Sciatic nerve (tissue), 1 donor: Measurements from ENCODE around the genes MAGEE2, CPXCR1 and PABPC5.

DNA sequence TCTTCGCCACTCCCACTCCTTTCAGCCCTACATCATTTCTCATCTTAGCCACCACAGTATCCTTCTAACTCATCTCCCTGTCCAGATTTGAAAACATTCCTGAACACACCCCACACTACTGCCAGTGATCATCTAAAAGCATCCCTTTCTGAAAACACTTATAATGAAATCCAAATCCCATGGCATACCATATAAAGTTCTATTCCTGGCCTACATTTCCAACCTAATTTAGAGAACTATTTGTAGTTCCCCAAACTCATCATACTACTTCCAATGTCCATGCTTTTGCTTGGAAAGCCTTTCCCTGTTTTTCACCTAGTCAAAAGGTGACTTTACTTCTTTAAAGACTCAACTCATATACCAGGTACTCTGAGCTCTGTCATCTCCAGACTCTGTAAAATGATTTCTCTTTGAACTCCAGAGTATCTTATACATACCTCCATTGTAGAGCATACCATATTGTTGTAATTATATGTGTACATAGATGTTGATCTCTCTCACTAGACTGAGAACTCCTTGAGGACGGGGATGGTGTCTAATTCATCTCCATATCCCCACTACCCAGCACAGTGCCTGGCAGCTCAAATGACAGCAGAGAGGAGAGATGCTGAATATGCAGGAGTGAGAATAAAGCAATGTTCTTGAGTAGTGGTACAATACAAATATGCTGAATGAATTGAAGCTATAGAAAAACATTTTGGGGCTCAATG is 83.3 kb upstream of the ZCCHC13 start:
- PRO-cap: no peak

DNA sequence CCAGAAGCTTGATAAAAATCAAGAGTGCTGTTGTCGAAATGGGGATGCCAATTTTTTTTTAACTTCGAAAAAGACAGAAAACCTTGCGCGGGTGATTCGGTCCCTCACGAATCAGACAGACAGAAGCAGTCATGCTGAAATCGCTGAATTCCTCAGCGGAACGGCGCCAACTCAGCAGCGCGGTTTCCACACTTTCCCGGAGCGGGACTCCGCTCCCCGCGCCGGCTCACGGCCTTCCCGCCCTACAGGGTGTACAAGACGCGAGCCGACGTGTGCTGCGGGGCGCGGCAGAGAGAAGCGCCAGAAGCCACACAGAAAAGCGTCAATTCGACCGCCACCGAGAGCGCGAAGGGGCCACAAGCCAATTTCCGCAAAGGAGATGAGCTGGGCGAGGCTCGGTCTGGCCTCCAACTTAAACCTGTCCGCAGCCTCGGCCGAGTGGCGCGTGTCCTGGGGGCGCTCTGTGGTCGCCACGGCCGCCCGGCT is 1.3 kb downstream of the NEXMIF start:
- PRO-cap: no peak

- PRO-cap: no peak
Observed at GRCh38 chrX:75188696-75189192, 32.7 kb upstream of the ABCB7 start.

DNA sequence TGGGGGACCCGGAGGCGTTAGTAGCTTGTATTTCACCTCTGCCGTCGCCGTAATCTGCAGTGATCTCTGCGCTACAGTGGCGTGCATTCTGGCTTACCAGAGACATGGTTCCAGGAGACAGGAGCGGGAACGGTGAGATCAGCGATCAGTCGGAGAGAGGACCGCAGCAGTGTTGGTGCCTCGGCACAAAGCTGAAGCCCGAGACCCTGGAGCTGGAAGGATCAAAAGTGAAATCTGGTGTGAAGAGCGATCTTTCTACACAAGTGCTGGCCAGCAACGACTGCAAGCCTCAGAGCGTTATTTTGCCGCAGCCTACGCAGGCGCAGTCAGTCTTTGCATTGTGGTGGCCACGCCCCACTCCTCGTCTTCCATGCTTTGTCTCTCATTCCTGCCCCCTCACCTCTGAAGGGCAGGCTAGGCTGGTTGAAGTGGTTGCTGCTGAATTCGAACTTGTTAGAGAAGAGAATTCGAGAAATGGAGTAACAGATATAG is at the start of gene MAGEE2:
MAGEE2 (minus strand) TSS at position 309 of the 492 bp plus-strand sequence.
- PRO-cap: no peak

DNA sequence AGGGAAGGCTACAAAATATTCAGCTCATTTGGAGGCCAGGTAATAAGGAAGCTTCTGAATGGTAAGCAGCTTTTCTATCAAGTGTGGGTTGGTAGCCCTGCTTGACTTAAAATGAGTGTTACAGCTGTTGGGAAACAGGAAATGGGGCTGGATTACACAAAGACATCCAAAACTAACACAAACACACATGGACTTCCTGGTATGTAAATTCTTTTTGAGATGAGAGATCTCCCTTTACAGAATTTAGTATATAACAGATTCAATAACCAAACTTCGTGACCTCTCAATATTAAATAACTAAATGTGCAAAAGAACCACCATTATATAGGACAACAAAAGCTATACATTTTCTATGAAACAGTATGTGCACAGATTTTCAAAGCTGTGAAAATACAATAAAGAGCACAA is 58.1 kb downstream of the FGF16 start:
- PRO-cap: no peak

- PRO-cap: no peak
Observed at GRCh38 chrX:77753298-77754493, 32.3 kb downstream of the ATRX start.

GRCh38 chrX:78132957-78134074 is 6.1 kb downstream of the TAF9B start:
- PRO-cap: no peak

DNA sequence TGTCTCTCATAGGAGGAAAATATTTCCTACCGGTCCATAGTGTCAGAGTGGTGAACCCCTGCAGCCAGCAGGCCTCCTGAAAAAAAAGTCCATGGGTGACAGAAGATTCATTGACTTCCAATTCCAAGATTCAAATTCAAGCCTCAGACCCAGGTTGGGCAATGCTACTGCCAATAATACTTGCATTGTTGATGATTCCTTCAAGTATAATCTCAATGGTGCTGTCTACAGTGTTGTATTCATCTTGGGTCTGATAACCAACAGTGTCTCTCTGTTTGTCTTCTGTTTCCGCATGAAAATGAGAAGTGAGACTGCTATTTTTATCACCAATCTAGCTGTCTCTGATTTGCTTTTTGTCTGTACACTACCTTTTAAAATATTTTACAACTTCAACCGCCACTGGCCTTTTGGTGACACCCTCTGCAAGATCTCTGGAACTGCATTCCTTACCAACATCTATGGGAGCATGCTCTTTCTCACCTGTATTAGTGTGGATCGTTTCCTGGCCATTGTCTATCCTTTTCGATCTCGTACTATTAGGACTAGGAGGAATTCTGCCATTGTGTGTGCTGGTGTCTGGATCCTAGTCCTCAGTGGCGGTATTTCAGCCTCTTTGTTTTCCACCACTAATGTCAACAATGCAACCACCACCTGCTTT is 7.4 kb downstream of the LPAR4 start:
- PRO-cap: no peak

DNA sequence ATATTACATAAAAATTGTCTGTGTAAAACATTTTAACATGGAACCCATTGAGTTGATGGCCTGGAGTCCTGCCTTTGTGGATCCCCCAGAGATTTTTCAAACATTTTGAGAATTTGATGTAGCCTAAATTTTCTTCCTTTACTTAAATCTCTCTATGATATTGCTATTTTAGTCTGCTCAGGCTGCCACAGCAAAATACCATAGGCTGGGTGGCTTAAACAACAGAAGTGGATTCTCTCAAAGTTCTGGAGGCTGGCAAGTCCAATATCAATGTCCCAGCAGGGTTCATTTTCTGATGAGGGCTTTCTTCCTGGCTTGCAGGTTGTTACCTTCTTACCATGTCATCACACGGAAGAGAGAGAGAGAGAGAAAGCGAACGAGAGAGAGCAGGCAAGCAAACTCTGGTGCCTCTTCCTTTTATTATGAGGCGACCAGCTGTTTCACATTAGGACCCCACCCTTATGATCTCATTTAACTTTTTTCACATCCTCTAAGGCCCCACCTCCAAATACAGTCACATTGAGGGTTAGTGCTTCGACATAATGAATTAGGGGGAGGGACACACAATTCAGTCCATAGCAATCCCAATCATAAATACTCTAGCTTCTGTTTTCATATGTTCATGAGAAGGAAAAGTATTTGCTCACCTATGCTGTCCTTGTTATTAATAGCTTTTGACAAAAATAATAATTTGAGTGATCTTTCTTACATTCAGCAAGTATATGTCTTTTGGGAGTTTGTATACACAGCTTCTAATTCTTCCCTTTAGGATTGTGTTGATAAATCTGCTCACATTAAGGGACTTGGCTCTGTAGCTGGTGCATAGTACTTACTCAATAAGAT is 10.6 kb upstream of the GPR174 start:
- PRO-cap: no peak

- PRO-cap: no peak
Observed at GRCh38 chrX:79147714-79148192, 3.3 kb downstream of the GPR174 start.

GRCh38 chrX:80631338-80631694 is 178.4 kb downstream of the BRWD3 start:
- PRO-cap: no peak

- PRO-cap: no peak
Observed at GRCh38 chrX:82535441-82535775, 972.7 kb upstream of the POU3F4 start.

GRCh38 chrX:83496632-83496952 is 11.5 kb upstream of the POU3F4 start:
- PRO-cap: no peak

DNA sequence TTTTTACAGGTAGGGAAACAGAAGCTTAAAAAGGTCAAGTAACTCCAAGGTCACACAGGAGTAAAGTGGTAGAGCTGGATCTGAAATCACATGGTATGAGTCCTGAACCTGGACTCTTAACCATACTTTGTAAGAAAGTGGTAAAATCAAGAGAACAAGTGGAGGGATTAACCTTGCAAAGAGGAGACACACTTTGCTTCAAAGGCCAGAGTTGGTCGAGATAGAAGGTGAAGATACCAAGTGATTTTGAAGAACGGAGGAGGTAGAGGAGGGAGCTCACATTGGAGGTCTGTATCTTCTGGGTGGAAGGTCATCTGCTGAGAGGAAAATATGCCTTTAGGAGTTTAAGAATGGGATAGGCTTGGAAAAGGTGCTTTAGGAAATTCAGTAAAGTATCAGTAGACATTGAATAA is 3.1 kb downstream of the APOOL start:
- PRO-cap: no peak

DNA sequence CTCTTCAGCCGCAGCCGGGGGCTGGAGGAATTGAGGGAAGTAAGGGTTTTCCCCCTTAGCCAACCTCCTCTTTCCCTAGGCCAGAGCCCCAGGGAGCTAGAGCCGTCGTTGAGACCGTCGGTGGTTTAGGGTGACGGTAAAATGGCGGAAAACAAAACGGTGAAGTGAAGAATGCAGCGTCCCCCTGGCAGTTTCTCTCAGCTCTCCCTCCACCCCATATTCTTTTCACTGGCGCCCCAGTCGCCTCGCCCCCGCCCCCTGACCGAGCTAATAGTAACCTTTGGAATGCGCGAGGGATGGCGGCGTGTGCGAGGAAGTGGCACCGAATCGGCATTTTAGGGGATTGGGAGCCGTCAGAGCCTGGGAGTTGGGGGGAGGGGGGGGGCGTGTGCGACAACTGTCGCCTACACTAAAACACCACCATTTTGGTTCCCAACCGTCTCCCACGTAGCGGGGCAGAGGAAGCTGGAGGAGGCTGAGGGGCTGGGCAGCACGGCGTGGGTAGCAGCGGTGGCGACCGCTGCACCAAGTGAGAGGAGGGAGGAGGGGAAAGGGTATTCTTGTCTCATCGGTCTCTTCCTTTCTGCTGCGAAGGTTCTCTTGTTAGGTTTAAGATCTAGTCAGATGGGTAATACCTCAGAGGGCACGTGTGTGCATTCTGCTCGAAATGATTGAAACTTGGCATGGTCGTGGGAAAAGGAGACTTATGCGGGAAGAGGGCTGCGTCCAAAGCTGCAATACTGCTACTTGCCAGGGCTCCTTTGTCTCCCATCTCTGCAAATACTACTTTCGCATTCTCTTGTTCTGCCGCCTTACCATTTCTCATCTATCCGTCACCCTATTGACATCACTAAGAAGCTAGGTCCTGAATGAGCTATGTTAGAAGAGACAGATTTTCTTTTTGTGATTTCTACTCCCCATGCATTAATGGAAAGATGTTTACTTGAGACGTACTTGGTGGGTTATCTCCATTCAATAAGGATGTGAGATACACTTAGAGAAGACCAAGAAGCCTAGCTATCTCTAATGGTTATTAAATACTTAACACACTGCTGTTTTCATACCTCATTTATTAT is 906 bp downstream of the ZNF711 start:
- PRO-cap: no peak

GRCh38 chrX:88746995-88747621 is at the start of gene CPXCR1:
CPXCR1 (plus strand) TSS chrX:88747225.
- PRO-cap: no peak

DNA sequence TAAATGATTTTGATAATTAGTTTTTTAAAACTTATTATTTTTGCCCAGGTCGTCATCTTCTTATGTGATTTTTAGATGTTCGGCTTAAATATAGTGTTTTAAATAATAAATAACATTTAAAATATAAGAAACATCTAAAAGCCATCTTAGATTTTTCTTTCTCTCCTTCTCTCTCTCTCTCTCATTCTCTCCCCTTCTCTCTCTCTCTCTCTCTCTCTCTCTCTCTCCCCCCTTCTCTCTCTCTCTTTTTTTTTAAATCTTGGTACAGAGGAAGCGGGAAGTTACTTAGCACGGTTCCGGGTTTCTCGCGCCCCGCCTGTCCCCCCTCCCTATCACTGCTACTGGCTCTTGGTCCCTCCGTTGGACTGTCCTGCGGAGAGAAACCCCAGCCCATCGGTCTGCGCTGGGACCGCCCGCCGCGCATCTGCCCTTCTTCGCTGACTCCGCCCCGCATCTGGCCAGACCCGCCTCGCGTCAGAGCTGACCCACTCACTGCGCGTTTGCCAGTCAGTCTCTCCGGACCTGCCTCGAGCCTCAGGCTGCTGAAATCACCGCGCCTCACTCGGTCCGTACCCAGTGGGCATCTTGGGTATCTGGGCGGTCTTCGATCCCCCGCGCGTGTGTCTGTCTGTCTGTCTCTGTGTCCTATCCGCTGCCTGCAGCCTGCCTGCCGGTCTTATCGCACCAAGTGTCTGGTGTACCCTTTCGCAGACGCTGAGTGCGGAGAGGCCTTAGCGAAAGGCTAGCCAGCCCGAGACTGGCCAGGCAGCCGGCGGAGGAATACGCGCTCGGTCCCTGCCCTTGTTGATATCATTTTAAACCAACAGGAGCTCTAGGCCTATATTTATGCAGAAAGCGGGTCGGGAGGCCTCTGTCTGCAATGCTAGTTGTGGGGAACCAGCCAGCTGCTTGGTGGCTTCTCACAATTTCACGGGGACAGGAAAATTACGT is at the start of gene PABPC5:
PABPC5 (plus strand) TSS at position 510 of the 951 bp plus-strand sequence.
- PRO-cap: bidirectional peak, plus-strand start at position 510 of the sequence, minus-strand start at position 426 of the sequence; bidirectional peak, plus-strand start at position 851 of the sequence, minus-strand start at position 759 of the sequence

DNA sequence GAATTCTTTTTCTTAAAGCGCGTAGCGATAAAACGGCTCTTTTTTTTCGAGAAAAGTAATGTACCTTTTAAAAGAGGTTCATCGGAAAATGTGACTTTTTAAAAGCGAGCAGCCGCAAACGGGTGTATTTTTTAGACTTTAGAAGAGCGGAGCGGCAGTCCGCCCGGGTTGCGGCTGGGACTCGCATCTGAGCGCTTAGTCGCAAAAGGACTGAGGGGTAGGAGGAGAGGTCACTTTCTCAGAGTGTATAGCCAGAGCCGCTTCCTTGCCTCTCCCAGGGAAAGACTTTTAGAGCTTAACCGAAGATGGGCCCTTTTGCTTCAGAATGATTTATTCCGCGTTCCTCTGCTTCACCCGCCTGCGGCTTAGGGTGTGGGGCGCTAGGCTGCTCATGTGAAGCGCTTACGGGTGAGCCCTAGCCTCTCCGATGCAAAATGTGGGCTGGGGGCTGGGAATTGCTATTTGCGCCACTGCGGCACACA is 1.5 kb downstream of the PCDH11X start:
- PRO-cap: no peak

DNA sequence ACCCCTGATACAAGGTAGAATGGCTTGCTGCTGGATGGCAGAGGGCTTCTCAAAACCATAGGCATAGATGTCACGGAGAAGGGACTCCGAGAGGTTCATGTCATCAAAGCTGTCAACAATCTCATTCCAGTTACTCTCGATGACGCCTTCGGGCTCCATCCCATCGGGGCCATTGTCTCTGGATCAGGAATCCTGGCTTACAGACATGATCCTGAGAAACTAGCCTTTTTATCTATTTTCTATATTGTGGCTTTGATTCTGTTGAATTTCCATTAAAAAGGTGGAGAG is 335.0 kb downstream of the PCDH11X start:
- PRO-cap: no peak

DNA sequence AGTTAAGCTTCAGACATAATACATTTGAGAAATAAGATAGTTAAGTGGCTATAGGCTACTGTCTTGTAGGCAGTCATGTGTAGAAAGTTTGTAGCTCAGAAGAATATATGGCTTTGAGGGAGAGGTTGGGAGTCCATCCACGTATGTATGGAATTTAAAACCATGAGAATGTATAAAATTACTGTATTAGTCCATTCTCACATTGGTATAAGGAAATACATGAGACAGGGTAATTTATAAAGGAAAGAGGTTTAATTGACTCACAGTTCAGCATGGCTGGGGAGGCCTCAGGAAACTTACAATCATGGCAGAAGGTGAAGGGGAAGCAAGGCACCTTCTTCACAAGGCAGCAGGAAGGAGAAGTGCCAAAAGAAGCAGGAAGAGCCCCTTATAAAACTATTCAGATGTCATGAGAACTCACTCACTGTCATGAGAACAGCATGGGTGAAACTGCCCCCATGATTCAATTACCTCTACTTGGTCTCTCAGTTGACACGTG is 110.7 kb downstream of the RPA4 start:
- PRO-cap: no peak